Vermiform appendix (tissue), 1 donor: ENCODE measurements around a stretch of chr12.

DNA sequence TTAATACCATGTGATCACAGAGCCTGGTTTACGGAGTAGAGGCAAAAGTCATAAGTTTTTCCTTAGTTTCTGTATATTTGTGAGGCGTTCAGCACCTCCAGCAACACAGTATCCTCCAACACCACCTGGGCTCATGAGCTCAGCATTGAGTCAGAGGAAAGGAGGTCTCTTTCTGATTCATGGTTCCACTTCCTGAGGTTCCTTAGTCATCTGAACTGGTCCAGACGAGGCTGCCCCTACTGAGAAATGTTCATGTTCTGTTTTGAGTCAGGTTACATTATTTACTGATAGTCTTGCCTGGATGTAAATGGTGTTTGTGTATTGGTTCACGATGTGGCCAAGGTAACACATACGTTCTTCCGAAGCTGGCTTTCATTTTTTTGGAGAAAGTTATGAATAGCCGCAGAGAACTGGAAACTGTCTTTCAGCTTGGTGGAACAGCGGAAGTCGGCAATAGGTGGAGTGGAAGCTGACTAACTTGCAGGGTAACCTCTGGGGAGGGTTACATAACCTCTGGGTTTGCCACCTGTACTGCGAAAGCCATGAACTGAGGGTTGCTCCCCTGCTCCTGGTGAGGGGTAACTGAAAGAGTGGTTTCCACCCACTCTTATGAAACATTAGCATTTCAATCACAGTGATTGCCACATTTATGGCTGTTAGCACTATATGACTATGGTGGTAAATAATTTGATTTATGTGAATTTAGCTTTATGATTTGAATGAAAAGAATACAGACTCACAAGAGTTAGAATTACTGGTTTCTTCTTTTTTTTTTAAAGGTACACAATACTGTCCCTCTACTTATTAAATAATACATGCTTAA is 42.2 kb upstream of the MANSC4 start:
- PRO-cap, result no peak

DNA sequence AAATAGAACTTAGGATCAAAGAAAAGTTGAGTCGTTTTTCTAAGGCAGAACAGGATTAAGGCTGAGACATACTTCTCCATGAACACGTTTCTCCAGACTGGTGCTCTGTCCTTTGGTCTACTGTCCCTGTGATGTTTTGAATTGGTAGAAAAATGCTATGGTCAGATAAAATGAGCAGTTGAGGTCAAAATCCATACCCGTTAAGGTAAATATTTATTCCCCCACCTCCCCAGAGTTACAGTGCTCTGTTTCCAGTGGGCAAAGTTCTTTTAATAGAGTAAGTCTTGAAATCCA is 74.6 kb downstream of the PTHLH start:
- PRO-cap, result no peak

- PRO-cap, result no peak
Observed at GRCh38 chr12:27968930-27969323, 3.6 kb downstream of the PTHLH start.

DNA sequence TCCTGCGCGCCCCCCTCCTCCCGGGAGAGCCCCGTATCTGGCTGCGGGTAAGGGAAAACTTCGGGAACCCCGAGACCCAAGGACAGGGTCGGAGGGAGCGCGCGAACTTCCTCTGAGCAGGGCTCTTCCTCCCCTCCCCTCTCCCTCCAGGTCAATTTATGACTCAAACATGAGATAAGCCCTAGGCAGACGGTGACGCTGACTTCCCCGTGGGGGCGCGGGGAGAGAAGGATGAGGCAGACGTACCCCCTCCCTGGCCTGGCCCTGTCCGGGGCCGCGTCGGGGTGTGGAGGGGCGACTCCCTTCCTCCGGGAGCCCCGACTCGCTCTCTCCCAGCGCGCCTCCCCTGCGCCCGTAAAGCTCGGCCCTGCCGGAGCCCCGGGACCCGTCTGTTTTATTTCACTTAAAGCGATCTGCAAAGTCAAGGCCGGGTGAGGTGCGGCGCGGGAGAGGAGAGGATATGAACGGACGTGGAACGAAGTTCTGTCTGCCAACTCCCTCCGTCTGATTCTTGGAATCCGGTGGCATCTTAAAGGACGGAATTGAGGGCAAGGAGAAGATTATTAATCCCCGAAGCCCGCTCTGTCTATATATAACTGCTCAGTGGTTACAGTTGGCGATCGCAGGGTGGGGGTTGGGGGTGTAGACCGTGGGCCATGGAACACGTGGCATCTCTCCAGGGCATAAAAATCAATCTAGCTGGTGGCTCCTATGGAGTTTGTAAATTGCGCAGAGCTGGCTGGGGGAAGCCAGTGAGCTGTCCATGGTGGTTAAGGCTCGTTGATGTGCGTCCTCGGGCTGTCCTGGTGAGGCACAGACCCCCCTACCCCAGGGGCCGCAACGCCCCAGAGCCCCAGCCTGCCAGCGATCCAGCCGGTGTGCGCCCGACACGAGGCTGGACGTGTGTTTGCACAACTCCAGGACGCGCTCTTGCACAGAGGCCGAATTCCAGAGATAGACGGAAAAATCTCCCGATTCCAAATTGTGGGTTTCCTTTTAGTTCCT is 2.9 kb upstream of the PTHLH start:
- PRO-cap, result bidirectional peak, plus-strand start at position 201 of the sequence, minus-strand start at position 135 of the sequence

GRCh38 chr12:29338319-29339089 is 42.5 kb downstream of the ERGIC2 start:
- PRO-cap, result no peak

DNA sequence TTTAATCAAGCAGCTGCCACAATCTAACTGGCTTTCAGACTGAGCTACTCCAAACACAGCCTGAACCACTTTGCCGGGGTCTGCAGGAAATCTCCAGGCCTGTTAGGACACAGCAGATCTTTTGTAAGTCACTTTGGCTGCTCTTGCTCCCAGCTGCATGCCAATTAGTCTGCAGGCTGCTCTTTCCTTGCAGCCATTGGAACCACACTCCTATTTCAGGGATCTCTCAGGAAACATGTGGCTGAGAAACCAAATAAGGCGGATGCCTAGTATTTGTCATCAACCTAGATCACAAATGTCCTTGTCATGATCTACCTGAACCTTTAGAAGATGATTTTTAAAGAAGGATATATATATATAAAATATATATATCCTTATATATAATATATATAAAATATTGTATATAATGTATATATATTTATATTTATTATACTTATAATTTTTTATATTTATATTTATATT is 73.5 kb downstream of the TMTC1 start:
- PRO-cap, result no peak

DNA sequence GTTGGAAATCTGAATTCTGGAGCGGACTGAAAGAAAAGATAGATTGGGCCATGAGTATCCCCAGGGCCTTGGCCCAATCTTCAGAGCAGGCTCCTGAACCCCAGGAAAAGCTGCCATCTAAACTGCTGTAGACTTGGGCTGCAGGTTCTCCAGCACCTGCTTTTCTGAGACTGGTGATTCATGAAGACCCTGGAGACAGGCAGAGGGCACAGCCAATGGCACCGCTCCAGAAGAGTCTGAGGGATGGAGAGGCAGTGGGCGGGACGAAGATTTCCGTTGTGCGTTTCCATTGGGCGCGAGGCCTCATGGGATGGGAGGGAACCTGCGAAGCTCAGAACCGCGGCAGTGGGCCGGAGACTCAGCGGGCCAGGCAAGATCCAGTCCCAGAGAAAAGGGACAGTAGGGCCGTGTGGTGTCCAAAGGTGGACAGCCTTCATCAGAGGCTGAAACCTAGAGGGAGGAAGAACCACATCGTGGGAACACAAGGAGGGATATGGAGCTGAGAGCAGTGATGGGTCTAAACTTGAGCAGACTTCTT is 375.1 kb downstream of the IPO8 start:
- PRO-cap, result no peak

DNA sequence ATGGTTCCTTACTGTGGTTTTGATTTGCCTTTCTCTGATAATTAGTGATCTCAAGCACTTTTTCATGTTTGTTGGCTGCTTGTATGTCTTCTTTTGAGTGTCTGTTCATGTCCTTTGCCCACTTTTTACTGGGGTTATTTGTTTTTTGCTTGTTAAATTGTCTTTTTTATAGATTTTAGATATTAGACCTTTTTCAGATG is 291.2 kb downstream of the IPO8 start:
- PRO-cap, result no peak

- PRO-cap, result no peak
Observed at GRCh38 chr12:30636731-30637499, 58.8 kb downstream of the IPO8 start.

DNA sequence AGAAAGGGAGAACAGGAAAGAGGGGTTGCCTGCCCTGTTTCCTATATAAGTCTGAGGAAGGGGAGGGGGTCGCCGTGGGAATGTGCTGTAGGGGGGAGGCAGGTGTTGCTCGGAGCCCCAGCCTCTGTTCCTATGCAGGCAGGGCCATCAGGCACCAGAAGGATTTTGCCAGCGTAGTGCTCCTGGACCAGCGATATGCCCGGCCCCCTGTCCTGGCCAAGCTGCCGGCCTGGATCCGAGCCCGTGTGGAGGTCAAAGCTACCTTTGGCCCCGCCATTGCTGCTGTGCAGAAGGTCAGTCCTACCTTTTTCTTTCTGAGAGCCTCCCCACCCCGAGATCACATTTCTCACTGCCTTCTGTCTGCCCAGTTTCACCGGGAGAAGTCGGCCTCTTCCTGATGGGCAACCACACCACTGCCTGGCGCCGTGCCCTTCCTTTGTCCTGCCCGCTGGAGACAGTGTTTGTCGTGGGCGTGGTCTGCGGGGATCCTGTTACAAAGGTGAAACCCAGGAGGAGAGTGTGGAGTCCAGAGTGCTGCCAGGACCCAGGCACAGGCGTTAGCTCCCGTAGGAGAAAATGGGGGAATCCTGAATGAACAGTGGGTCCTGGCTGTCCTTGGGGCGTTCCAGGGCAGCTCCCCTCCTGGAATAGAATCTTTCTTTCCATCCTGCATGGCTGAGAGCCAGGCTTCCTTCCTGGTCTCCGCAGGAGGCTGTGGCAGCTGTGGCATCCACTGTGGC is 29.9 kb downstream of the DDX11 start:
- PRO-cap, result no peak

DNA sequence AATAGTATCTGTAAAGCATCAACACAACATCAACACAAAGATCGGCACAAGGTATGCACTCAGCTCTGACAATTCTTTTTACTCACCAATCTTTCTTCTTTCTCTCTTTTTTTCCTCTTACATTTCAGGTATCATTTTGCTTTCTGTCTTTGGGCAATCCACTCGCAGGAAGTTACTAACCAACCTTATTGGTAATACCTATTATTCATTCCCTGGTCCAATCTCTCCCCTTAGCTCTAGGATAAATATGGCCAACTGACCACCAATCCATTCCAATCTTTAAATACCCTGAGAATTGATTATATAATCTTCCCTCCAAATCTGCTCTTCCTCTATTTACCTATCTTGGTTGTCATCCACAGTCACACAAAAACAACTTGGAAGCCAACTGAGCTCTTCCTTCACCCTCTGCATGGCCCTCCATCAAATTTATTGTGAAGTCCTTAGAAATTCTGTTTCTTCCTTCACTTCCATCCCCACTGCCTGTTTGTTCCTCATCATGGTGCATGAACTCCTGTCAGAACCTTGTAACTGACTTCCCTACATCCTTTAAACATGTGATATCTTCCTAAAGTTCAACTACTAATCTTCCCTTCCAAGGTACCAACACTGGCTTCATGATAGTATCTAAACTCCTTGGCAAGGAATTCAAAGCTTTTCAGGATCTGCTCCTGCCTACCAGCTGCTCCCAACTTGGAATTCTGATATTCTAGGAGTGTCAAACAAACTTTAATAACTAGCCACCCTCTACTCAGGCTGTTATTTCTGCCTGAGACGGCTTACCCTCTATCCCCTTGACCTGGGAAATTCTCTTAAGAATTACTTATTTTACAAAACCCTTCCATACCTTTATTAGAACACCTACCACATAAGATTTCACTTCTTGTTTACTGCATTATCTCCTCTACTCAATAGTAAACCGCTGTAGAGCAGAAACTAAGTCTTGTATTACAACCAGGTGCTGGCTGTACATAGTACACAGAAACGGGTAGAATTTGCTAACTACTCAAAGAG is 6.1 kb downstream of the SINHCAF start:
- PRO-cap, result no peak

- PRO-cap, result no peak
Observed at GRCh38 chr12:31553286-31554517, 37.2 kb downstream of the DENND5B start.

DNA sequence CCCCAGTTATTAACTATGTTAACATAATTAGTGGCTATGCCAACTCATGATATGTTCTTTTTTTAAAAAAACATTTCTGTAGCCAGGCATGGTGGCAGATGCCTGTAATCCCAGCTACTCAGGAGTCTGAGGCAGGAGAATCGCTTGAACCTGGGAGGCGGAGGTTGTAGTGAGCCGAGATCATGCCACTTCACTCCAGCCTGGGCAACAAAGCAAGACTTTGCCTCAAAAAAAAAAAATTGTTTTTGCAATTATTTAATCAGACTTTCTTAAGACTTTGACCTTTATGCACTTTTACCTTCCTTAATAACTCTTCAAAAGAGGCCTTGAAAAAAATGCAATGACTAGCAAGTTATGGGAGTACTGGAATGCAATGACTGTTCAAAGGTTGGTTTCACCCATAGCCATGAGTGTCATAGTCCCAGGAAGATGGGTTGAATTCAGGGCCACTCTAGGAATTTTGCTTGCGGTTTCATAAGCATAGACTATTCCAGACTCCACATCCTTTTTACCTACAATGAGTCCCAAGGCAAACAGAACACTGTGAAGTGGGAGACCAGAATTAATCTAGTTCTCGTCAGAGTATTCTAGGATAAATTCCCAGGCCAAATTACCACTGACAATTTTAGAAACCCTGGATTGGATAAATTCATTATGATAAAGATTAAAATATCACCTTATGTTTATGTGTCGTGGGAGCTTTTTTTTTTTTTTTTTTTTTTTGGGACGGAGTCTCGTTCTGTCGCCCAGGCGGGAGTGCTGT is 29.3 kb upstream of the DENND5B start:
- PRO-cap, result no peak

GRCh38 chr12:31718493-31719009 is 10.3 kb downstream of the AMN1 start:
- PRO-cap, result no peak

- PRO-cap, result unidirectional peak, minus-strand start at chr12:31832775
Observed at GRCh38 chr12:31832718-31832979, 40.6 kb upstream of the H3-5 start.

DNA sequence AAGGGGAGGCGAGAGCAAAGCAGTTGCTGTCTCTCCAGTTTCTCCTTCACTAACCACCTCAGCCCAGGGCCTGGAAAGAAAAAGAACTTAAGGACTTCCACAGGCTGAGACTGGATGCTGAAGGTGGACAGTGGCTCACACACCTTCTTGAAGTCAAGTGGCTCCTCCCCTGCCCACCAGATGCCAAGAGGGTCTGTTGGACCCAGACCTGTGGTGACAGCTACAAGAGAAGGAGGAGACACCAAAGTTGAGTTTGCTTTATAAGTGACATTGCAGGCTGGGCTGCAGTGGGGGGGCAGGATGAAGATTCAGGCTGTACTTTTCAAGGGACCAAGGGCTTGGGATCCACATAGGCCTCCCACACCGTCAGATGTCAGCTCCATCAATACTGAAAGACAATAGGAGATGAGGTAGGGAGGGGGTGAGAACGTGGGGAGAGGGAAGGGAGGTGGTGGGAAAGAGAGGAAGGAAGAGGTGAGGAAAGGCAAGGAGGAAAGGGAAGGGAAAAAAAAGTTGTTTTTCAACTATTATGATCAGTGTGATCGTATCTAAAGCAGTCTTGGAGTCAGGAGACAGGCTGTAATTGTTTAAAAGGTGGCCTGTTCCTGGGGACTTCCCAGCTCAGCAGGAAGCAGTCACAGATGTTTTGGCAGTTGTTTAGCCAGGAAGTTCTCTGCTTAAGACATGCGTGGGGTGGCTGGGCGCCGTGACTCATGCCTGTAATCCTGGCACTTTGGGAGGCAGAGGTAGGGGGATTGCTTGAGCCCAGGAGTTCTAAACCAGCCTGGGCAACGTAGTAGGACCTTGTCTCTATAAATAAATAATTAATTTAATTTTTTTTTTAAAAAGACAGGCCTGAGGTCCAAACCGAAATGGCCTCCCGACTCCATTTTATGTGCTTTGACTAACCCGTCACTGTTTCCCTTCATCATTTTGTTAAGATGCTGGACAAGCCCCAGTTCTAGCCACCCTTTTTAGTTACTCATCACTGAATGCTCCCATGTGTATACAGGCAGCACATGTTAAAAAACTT is 83.1 kb upstream of the H3-5 start:
- PRO-cap, result bidirectional peak, plus-strand start at position 685 of the sequence, minus-strand start at position 561 of the sequence

- PRO-cap, result bidirectional peak, plus-strand start at chr12:31896725, minus-strand start at chr12:31896585; unidirectional peak, plus-strand start at chr12:31896974
Observed at GRCh38 chr12:31896489-31897097, 62.6 kb upstream of the RESF1 start.

DNA sequence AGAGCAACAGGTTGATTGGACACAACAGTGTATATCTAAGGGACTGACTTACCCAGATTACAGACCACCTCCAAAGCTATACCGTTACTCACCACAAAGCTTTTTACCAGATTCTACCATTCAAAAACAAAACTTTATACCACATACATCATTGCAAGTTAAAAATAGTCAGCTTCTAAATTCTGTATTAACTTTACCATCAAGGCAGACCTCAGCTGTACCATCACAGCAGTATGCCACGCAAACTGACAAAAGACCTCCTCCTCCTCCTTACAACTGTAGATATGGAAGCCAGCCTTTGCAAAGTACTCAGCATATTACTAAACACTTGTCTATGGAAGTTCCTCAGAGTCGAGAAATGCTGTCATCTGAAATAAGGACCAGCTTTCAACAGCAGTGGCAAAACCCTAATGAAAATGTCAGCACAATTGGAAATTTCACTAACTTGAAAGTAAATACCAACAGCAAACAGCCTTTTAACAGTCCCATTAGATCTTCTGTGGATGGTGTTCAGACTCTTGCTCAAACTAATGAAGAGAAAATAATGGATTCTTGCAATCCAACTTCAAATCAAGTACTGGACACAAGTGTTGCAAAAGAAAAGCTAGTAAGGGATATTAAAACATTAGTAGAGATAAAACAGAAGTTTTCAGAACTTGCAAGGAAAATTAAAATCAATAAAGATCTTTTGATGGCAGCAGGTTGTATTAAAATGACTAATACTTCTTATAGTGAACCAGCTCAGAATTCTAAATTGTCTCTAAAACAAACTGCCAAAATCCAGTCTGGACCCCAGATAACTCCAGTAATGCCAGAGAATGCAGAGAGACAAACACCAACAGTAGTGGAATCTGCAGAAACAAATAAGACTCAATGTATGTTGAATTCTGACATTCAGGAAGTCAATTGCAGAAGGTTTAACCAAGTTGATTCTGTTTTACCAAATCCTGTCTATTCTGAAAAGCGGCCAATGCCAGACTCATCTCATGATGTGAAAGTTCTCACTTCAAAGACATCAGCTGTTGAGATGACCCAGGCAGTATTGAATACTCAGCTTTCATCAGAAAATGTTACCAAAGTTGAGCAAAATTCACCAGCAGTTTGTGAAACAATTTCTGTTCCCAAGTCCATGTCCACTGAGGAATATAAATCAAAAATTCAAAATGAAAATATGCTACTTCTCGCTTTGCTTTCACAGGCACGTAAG is 22.7 kb downstream of the RESF1 start:
- PRO-cap, result no peak

- PRO-cap, result no peak
Observed at GRCh38 chr12:31985183-31986165, 26.3 kb downstream of the RESF1 start.

DNA sequence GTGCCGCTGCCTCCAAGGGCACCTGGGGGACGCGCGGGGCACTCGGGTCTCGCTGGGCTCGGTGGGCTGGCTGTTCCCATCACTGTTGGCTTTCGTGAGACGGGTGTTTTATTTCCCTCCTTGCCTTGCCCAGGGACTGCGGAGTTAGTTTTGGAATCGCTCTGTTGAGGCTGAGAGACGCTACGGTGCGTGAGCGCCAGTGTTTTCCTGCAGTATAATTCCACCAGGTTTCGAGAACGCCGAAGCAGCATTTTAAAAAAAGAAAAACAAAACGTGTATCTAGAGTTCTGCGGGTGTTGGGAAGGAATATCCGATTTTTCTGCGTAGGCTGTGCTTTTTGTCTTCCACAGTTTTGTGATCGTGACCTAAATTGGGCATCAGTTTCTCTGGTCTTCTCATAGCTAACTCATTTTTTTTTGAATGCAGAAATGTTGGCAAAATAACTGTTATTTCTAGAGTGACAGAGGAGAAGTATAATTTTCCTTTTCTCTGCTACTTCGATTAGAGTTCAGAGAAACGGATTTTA is 765 bp downstream of the DNM1L start:
- PRO-cap, result no peak